ENCODE data around the genes IPO8, TSPAN11 and RESF1.

DNA sequence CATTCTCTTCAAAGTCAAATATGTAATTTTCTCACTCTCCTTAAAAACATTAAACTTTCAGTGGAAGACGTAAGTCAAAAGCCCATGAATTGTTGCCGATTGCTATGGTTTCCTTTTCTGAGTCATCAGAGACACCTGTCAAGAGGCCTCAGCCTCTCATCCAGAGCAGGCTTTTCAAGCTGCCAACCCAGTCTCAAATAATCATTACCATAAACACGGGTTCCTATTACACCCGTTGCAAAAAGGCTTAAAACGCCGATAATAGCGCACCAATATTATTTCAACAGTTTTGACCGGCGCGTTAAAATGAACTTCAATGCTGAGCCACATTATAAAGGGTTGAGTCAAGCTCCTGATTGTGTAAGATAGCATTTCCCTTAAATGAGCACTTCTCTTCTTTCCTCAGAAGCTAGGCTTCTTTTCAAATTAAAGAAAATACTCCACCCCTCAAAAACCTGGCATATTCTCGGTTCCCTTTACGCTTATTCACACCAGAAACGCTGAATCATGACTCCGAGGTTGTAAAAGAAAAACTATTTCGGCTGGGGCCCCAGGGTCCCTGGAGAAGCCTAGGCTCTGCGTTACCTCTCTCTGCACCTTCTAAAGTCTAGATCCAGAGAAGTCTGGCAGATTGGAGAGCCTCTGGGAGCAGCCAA is 1.4 kb downstream of the TMTC1 start:
- PRO-cap, result no peak
- RRBS, result no CpG with 5 or more reads among the region's 16 CpGs

DNA sequence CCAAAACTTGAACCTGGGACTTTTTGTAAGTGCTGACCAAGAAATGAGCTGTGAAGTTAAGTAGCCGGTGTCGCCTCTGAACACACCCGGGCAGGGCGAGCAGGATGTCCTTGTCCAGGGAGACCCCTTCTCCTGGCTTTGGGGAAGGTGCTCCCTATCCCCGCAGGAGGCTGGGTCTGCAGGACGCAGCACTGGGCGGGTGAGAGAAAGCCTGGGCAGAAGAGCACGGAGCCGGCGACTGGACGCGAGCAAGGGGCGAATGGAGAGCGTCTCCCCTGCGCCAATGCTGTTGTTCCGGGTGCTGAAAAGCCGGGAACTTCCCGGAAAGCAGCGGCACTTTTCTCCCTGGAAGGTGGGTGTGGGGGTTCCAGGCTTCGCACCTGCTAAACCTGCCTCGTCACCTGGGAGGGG is 417.0 kb upstream of the TMTC1 start:
- PRO-cap, result no peak
- RRBS, result 96% methylated on average over 8 of the region's 21 CpGs

DNA sequence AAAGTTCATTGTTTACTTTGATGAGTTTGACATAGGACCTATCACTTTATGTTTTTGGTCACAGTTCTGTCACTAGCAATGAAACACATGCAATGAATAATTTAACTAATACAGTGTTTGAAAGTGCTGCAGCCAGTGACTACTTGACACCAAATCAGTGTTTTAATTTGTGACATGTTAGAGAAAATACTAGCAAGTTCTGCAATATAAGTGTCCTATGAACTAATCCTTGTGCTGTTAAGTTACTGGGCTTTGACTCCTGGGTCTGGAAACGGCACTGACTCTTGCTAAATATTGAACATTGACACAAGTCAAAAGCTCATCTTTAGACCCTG is 268.2 kb downstream of the IPO8 start:
- PRO-cap, result no peak
- RRBS, result no CpG with 5 or more reads among the region's 1 CpG

DNA sequence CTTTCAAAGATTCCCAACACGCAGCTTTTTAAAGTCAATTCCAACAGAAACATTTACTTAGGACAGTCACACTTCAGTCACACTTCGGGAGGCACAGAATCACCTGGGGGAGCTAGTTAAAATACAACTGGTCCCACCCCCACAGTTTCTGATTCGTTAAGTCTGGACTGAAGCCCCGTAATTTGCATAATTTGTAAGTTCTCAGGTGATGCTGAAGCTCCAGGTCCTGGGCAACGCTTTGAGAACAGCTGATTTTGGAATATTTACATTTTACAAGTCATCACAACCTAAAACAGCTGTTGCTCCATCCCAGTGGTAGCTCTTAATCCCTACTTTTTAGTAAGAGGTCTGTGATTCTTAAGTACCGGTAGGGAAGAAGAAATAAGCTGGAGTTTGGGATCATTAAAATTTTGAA is 1.2 kb downstream of the IPO8 start:
- PRO-cap, result no peak
- RRBS, result no CpG with 5 or more reads among the region's 6 CpGs

- PRO-cap, result bidirectional peak, plus-strand start at chr12:30696008, minus-strand start at chr12:30695806
- RRBS, result 4% methylated on average over 36 of the region's 75 CpGs
Measured at GRCh38 chr12:30695247-30696333, at the start of gene IPO8. Gene IPO8, minus strand, starts transcription at chr12:30695869.

DNA sequence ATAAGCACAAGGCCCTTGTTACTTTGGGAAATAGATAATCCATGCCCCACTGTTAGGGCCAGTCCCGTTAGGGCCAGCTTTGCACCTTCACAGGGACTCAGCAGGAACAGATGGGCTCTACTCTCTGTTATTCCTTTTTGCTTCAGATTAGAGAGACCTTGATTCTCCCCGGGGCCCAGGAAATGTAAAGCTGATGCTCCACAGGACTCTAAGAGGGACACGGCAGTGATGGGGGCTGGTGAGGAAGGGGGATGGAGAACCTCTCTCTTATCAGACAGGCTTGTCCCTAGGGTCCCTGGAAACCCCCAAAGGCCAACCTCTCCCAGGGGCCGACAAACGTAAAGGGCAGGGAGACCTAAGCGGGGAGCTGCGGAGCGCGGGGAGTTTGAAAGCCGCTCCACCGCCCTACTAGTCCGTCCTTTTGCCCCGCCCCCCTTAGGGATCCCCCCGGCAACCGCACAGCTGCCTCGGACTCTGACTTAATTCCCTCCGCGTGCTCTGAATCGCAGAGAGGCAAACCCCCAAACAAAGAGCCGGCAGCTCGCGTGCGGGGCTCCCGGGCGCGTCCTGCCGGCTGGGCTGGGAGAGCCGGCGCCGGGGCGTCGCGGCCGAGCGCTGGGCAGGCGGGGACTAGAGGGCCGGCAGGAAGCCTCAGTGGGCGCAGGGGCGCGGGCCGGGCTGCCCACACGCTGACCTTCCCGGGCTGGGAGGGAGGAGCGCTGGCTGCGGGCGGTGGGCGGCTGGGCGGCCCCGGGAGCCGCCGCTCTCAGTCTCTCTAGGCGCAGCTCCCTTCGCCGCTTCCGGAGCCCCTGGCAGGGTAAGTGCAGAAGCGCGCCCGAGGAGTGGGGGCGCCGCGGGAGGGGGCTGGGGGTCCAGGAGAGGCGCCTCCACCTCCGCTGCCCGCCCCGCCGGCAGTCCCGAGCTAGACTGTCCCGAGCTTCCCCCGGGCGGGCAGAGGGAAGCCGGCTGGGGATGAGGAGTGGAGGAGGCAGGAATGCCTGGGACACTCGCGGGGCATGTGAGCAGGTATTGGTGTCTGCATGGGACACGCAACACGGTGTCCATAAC is at the start of gene TSPAN11:
Gene TSPAN11 (plus strand): TSS at position 769 of the 1,068 bp plus-strand sequence.
- PRO-cap, result no peak
- RRBS, result 82% methylated on average over 37 of the region's 75 CpGs

GRCh38 chr12:30945551-30945862 is 19.0 kb downstream of the TSPAN11 start:
- PRO-cap, result no peak
- RRBS, result no CpG with 5 or more reads among the region's 7 CpGs

- PRO-cap, result no peak
- RRBS, result no CpG with 5 or more reads among the region's 4 CpGs
Measured at GRCh38 chr12:30945863-30946250, 19.3 kb downstream of the TSPAN11 start.

DNA sequence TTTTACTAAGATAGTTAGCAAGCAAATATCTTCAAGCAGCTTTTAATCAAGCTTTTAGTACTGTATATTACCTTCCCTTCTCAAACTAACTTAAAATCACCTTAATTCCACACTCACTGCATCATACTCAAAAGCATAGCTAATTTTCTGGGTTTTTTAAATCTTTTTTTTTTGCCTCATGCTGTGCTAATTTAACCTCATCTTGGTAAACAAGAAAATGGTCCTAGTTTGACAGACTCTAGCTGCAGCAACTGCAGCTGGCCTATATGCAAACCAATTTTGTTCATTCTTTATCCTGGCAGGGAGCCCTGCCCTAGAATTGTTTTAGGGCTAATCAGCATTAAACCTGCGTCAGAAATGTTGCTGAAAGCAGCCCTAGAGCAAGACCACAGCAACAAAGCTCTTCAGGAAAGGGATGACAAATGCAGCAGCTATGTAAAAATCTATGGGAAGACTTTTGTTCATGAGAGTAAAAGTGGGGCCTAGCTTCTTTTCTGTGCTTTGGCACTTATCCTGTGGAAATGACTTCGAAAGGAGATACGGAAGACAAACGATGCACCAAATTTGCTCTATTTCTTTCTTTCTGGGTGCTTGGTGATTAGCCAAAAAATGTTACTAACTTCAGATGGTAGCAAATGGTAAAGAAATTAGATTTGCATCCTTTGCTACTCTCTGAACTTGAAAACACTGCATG is 72.2 kb downstream of the DENND5B start:
- PRO-cap, result no peak
- RRBS, result no CpG with 5 or more reads among the region's 4 CpGs

- PRO-cap, result no peak
- RRBS, result no CpG with 5 or more reads among the region's 11 CpGs
Measured at GRCh38 chr12:31560100-31561298, 30.4 kb downstream of the DENND5B start.

DNA sequence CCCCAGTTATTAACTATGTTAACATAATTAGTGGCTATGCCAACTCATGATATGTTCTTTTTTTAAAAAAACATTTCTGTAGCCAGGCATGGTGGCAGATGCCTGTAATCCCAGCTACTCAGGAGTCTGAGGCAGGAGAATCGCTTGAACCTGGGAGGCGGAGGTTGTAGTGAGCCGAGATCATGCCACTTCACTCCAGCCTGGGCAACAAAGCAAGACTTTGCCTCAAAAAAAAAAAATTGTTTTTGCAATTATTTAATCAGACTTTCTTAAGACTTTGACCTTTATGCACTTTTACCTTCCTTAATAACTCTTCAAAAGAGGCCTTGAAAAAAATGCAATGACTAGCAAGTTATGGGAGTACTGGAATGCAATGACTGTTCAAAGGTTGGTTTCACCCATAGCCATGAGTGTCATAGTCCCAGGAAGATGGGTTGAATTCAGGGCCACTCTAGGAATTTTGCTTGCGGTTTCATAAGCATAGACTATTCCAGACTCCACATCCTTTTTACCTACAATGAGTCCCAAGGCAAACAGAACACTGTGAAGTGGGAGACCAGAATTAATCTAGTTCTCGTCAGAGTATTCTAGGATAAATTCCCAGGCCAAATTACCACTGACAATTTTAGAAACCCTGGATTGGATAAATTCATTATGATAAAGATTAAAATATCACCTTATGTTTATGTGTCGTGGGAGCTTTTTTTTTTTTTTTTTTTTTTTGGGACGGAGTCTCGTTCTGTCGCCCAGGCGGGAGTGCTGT is 29.3 kb upstream of the DENND5B start:
- PRO-cap, result bidirectional peak, plus-strand start at position 416 of the sequence, minus-strand start at position 227 of the sequence
- RRBS, result no CpG with 5 or more reads among the region's 10 CpGs

DNA sequence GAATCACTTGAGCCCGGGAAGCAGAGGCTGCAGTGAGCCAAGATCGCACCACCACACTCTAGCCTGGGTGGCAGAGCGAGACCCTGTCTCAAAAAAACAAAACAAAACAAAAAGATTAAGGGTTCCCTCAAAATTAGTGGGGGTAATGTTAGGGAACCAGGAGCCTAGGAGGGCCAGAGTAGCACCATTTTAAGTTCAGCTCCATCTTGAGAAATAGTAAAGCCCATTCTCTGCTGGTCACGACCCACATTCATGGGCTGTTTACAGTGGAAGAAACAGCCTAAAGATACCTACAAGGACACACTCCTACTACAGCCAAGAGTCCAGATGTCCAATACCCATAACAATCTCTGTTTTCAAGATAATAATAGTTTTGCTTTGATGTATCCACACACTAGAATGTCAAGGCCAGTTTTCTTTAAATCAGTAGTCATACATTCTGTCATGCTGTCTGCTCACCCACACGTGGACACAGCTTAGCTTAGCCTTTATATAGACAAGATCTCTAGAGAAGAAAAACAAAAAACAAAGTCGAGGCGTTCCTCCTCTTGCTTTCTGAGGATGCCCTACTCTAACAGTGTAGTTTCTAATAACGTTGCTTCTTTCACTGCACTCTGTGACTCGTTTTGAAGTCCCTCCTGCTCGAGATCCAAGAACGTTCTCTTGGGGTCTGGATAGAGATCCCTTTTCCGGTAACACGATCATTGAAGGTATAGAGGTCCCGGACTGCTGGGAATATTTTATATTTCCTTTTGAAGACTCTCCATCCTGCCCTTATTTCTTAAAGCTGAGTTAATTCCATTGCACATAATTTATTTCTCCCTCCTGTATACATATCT is 17.9 kb upstream of the ETFBKMT start:
- PRO-cap, result no peak
- RRBS, result no CpG with 5 or more reads among the region's 14 CpGs

- PRO-cap, result no peak
- RRBS, result no CpG with 5 or more reads among the region's 2 CpGs
Measured at GRCh38 chr12:31686956-31687306, 27.4 kb downstream of the ETFBKMT start.

DNA sequence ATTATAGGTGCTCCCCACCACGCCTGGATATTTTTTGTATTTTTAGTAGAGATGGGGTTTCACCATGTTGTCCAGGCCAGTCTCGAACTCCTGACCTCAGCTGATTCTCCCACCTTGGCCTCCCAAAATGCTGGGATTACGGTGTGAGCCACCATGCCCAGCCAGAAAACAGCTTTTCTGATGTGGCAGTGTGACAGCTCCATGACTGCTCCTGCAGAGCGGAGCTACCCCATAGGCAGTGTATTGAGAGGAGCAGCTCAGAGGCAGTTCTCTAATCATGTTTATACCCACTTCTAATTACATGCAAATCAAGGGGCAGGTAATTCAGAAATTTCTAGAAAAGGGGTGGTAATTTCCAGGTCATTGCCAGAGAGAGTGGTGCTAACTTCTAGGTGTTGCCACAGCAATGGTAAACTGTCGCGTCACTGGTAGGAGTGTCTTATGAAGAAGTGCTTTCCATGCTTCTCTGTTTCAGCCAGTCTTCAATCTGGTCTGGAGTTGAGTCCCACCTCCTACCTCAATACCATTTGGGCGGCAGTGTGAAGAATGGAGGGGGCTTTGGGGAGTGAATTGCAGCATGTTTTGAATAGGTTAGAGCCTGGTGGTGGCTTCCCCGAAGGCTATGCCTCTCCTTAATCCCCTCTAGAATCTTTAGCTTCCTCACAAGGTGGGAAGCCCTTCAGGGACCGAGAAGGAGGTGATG is 8.5 kb upstream of the AMN1 start:
- PRO-cap, result no peak
- RRBS, result no CpG with 5 or more reads among the region's 9 CpGs

- PRO-cap, result no peak
- RRBS, result no CpG with 5 or more reads among the region's 5 CpGs
Measured at GRCh38 chr12:31744369-31745033, 15.7 kb upstream of the AMN1 start.

- PRO-cap, result no peak
Measured at GRCh38 chr12:31887067-31887483, 72.1 kb upstream of the RESF1 start.

GRCh38 chr12:31959006-31959969 is at the start of gene RESF1:
Gene RESF1, plus strand, starts transcription at chr12:31959415.
- PRO-cap, result bidirectional peak, plus-strand start at chr12:31959068, minus-strand start at chr12:31959097; bidirectional peak, plus-strand start at chr12:31959415, minus-strand start at chr12:31959271; bidirectional peak, plus-strand start at chr12:31959870, minus-strand start at chr12:31959827
- RRBS, result 3% methylated on average over 22 of the region's 95 CpGs

- PRO-cap, result no peak
- RRBS, result no CpG with 5 or more reads among the region's 13 CpGs
Measured at GRCh38 chr12:31985183-31986165, 26.3 kb downstream of the RESF1 start.

- PRO-cap, result no peak
- RRBS, result no CpG with 5 or more reads among the region's 4 CpGs
Measured at GRCh38 chr12:32512850-32513708, 113.7 kb downstream of the FGD4 start.

DNA sequence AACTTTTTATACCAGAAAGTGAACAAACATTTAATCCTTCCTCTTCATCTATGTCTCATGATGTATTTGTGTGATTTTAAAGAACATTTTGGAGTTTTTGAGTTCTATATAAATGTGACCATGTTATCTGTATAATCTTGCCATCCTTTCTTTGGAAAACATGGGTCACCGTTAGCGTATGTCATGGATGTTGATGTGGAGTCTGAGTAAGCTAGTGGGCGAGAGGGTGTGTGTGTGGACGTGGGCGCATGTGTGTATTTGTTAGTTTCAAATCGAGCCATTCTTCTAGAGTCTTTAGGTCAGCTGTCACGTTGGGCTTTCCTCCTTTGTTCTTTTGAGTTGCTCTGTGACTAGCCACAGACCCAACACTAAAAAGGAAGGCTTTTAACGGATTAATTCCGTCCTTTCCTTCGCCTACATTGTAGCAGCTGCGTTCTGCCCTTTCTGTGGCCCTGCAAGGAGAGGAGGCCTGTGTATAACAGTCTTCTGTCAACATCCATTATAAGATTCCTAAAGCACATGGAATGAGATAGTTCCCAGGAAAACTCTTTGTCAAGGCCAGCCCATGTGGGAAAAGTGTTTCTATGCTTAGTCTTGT is 117.2 kb upstream of the DNM1L start:
- PRO-cap, result no peak
- RRBS, result no CpG with 5 or more reads among the region's 11 CpGs